Measurements from ENCODE around the genes ZNF511, PAOX and CYP2E1.

DNA sequence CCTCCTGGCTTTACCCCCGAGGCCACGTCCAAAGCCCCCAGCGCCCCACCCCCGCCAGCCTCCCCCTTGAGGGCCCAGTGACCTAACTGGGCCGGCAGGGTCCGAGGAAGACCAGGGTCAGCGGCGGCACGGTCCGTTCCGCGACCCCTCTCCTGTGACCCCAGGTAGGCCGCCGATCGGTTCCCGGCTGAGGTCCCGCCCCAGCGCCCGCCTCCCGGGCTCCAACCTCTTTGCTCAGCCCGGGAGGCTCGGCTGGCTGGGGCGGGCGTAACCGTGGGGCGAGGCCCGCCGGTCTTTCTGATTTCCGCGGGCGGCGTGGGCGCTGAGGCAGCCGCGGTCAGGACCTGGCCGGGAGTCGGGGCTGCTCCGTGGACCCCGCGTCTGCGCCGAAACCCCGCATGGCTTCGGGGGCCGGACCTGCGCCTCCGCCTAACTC is 1.3 kb upstream of the VENTX start:
- PRO-cap, result no peak

DNA sequence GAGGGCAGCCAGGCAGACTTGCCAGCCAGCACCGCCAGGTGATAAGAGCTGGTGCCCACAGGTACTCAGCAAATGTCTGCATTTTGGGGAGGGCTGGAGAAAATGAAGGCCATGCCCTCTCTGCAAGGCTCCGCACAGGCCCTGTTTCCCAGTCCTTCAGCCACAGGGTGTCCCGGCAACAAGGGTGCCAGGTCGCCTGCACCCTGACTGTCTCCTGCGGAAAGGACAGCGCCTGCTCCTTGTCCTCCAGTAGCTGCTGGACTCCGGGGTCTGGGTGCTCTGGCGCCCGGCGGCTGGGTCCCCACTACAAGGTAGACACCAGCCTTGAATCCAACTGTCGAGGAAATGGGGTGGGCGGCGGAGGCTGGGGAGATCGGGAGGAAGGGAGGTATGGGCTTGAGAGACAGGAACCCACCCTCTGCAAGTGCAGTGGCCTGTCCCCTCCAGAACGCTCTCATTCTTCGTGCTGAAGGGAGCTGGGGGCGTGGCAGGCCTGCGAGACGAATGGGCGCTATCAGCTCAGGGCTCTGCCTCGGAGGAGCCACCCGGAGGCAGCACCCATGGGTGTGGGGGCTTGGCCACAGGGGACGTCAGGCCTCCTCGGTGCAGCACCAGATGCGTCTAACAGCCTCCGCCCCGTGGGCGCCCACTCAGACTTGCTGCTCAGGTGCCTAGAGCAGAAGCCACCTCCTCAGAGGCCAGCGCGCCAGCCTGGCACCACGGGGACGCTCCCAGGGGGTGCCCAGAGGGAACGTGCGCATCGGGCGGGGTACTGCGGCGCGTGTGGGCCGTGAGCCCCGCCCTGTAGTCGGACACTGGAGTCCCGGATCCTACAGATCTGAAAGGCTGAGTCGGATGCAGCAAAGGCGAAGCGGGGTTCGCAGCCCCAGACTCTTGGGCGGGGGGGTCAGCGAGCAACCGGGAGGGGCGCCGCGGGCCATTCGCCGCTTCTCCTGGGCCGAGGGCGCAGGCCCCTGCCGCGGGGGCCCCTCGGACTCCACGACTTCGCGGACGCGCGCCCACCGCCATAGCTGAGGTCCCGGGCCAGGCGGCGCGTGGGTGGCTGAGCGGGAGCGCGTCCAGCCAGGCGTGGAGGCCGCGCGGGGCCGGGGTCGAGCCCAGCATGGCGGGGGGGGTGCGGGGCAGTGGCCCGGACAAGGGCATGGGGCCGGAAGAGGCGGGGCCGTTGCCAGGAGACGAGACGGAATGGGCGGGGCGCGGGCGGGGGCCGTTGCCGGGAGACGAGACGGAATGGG is 15.4 kb downstream of the ADAM8 start:
- PRO-cap, result bidirectional peak, plus-strand start outside the sequence, minus-strand start at position 1,164 of the sequence

DNA sequence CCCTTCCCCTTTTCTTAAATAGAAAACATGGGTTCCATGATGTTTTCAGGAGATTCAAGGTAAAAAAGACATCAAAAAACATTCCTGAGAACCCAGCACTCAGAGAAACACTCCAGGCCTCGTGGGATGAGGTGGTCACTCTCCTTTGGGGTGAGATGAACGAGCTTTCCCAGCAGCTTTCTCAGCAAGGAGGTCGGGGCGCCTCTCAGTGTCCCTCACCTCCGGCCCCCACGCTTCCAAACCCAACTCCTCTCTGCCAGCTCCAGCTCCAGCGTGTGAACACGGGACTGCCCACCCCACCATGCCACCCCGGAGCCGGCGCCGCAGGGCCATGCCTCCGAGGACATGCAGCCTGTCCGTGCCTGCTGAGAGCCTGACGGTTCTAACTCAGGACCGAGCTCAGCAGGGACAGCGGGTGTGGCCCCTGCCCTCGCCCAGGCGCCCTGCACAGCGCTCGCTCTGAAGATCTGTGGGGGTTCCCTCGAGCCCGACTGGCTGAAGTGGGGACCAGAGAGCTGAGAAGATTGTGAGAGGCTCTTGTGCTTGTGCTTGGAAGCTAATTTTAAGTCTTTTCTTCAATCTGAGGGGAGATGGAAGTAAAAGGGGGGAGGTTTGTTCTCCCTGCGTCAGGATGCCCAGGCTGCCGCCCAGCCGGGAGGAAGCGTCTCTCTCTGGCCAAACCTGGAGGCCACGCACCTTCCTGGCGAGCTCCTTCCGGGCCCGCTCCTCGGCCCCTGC is 5.0 kb upstream of the ADAM8 start:
- PRO-cap, result no peak

DNA sequence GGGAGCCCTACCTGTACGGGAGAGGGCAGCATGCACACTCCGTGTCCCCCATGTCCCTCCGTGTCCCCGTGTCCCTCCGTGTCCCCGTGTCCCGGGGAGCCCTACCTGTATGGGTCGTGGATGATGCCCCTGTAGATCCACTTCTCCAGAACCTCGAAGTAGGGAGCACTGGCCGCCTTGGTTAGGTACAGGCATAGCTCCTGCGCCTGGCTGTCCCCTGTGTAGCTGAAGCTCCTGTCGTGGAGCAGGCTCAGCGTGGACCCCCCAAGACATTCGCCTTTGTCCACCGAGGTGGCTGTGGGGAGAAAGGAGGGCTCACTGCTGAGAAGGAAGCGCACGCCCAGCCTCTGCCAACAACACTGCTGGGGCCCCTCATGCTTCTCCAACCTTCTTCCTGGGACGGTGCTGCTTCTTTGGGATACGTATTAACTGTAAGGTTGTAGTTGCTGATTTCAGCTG is 15.8 kb upstream of the ADAM8 start:
- PRO-cap, result no peak

DNA sequence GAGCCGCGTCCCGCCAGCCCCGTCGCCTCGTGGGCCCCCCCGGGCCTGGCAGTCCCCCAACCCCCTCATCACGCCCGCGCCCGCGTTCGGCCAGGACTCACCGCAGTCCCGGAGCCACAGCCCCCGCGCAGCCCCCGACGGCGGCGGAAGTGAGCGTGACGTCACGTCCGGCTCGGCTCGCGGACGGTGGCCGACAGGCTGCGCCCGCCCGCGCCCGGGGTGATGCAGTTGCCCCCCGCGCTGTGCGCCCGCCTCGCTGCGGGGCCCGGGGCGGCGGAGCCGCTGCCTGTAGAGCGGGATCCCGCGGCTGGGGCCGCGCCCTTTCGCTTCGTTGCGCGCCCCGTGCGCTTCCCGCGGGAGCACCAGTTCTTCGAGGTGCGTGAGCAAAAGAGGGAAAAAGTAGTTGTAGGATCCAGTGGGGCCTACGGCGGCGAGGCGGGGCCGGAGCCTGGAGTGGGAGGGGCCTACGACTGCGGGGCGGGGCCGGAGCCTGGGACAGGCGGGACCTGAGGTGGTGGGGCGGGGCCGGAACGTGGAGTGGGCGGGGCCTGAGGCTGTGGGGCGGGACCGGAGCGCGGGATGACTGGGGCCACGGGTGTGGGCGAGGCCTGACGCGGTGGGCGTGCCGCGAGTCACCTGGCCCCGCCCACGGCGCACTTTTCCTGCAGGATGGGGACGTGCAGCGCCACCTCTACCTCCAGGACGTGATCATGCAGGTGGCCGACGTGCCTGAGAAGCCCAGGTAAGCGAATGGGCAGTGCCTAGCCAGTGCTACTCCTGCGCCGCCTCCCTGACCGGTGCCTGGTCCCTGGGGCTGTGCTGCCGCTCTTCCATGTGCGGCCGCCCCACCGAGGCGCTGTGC is at the start of gene ZNF511:
Gene ZNF511 (plus strand): TSS at position 193 of the 862 bp plus-strand sequence.
- PRO-cap, result bidirectional peak, plus-strand start at position 164 of the sequence, minus-strand start at position 151 of the sequence; bidirectional peak, plus-strand start at position 694 of the sequence, minus-strand start at position 437 of the sequence

DNA sequence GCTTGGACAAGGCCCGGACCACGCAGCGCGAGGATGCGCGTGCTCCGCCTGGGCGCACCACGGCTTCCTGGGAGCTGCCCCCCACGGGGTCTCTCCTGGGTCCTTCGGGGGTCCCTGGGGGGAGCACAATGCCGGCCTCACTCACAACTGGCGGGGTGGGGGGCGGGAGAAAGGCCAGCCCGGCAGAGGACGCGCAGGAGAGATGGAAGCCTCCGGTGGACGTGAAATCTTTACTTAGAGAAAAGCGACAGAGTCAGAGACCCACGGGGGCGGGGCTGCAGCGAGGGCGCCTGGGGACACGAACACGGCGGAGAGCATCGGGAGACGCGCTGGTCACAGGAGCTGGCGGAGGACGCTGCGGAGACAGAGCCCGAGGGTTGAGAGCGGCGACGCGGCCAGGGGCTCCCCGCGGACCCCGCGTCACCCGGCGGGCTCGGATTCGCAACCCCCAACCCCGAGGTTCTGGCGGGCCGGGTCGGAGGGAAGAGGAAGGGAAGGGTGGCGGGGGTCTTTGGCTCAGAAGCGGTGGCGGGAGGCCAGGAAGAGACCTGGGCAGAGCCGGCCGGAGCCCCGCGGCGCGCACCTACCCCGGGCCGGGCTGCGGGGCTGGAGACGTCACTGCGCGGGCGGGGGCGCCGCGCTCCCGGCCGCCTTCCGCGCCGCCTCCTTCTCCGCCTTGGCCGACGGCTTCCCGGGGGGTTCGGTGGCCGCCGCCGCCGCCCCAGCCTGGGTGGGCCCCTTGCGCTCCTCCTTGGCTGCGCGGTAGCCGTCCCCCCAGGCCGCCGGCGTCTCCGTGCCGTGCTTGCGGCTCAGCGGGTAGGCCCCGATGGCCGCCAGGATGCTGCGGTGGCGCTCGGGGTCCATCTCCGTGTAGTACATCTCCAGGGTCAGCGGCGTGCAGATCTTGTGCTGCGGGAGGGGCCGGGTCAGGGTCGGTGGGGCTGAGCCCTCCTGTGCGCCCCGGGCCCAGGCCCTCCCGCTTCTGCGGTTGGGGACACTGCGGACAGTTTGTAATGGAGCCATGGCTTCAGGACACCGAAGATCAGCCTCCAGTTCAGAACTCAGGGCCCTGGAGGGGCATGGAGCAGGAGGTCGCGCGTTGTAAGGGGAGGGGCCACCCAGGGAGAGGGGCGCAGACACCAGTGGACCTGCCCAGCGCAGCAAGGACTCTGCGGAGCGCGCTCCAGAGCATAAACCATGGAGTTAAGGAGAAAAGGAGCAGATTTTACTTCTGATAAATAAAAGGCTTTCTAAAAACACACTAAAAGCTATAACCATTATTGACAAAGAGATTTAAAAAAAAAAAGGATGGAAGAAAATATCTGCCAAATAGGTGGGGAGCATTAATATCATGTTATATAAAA is 11.0 kb downstream of the CALY start:
- PRO-cap, result no peak

GRCh38 chr10:133379144-133379970 is at the start of gene PAOX:
Gene PAOX (plus strand): TSS chr10:133379262.
- PRO-cap, result bidirectional peak, plus-strand start at chr10:133379288, minus-strand start at chr10:133378961; bidirectional peak, plus-strand start at chr10:133379668, minus-strand start at chr10:133379447

DNA sequence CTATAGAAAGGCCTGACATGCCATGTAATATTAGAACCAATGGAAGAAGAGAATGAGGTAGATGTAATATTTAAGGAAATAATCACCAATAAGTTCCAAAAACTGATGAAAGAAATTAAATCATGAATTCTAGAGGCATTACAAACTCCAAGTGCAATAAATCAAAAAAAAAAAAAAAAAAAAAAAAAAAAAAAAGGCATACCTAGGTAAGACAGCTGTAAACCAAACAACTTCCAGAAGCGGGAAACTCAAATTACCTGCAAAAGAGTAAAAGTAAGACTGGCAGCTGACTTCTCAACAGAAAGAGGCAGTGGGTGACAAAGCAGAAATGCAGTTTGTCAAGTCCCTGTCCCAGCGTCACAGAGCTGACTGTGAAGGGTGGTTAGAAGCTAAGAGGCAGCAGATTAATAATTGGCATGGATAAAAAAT is 4.5 kb upstream of the SPRN start:
- PRO-cap, result no peak

DNA sequence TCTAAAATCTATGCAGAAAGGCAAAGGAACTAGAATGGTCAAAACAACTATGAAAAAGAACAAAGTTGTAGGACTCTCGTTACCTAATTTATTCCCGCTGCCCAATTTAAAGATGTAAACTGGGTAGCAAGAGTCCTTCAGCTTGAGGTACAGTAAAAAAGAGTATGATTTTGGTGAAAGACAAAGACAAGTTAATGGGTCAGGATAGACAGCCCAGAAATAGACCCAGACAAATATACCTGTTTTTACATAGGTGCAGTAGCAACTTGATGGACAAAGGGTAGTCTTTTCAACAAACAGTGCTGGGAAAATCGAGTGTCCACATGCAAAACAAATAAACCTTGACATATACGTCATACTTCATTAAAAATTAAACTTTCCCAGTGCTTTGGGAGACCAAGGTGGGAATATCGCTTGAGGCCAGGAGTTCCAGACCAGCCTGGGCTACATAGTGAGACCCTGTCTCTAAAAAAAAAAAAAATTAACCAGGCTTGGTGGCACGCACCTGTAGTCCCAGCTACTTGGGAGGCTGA is 12.1 kb upstream of the CYP2E1 start:
- PRO-cap, result no peak

GRCh38 chr10:133526755-133527158 is 406 bp upstream of the CYP2E1 start:
- PRO-cap, result no peak

DNA sequence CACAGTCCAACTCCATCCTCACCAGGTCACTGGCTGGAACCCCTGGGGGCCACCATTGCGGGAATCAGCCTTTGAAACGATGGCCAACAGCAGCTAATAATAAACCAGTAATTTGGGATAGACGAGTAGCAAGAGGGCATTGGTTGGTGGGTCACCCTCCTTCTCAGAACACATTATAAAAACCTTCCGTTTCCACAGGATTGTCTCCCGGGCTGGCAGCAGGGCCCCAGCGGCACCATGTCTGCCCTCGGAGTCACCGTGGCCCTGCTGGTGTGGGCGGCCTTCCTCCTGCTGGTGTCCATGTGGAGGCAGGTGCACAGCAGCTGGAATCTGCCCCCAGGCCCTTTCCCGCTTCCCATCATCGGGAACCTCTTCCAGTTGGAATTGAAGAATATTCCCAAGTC is at the start of gene CYP2E1:
Gene CYP2E1 (plus strand): TSS at position 205 of the 404 bp plus-strand sequence.
- PRO-cap, result no peak

All from jejunum (tissue), 1 donor.